H7 (cell line): ENCODE measurements around a stretch of chr2.

DNA sequence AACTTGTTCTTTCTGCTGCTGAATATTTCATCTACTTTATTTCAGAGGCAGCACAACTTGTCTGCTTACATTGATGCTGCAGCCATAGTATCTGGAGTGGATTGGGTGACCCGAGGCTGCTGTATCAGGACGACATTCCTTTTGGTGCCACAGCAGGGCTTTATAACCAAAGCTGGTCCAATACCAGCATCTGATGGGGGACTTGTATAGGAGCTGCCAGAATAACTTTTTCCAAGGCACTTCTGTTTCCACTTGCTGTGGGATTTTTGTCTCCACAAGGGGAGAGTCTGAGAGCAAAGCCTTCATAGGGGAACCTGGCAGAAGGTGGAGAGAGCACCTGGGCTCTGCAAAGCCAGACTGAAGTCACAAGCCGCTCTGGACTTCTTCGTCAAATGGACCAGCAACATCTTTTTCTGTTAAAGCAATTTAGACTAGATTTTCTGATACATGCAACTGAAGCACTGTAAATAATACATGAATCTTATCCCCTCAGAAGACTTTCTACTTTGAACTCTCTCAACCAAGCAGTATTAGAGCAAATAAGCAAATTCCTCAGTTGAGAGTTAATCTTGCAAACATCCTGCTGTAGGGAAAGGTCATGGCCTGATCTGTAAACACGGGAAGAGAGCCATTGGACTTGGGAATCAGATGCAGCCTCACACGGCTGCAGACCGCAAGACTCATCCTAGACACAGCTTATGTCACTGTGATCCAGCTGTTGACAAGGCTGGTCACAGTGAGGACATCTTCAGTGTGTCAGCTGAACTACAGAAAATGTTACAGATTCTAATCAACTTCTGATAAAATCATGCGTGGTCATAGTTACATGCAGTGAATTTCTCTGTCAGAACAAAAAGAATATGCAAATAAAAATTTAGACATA, 3.3 kb downstream of the SH3YL1 start:
- RAMPAGE, long total RNA, result no peak

- RAMPAGE, long total RNA, result no peak
Observed at GRCh38 chr2:280054-281067, 7.5 kb downstream of the ALKAL2 start.

DNA sequence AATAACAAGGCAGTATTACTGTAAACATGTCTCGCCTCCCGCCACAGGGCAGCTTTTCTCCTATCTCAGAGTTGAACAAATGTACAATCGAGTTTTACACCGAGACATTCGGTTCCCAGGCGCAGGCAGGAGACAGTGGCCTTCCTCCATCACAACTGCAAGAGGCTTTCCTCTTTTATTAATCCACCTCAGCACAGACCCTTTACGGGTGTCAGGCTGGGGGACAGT, 25.6 kb upstream of the TMEM18 start:
- RAMPAGE, long total RNA, result no peak

GRCh38 chr2:741632-742165, 64.5 kb upstream of the TMEM18 start:
- RAMPAGE, long total RNA, result no peak

- RAMPAGE, long total RNA, result no peak
Observed at GRCh38 chr2:893190-893737, 57.4 kb upstream of the SNTG2 start.

DNA sequence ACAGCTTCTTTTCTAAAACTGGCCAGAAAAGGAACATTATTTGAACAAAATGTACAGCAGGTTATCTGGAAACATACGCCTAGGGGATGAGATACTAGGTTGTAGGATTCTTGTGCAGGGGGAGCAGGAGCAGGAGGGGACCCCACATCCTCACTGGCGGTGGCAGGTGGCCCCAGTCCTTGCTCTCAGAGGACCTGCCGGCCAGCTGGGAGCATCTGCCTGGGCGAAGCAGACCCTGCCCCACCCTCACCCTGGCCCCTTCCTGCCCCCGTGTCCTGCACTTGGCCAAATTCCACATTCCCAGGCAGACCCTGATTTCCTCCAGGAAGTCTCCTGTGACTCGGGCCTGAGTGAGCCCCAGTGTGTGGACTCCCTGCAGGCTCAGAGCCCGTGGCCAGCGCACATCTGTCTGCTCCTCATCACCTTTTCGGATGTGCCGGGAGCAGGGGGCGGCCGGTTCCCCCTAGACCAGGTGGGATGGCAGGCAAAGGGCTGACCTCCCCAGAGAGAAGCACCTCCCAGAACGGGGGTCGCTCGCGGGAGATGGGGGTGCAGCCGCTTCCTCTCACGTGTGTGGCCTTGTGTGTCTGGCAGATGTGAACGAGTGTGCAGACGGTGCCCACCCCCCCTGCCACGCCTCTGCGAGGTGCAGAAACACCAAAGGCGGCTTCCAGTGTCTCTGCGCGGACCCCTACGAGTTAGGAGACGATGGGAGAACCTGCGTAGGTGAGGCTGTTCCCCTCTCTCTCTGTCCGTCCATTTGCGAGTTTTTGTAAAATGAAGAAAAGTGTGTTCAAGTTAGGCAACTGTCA, 90.3 kb downstream of the TPO start:
- RAMPAGE, long total RNA, result no peak

- RAMPAGE, long total RNA, result no peak
Observed at GRCh38 chr2:1541754-1542401, 128.6 kb downstream of the TPO start.

GRCh38 chr2:1675486-1676041, 68.8 kb downstream of the PXDN start:
- RAMPAGE, long total RNA, result no peak

DNA sequence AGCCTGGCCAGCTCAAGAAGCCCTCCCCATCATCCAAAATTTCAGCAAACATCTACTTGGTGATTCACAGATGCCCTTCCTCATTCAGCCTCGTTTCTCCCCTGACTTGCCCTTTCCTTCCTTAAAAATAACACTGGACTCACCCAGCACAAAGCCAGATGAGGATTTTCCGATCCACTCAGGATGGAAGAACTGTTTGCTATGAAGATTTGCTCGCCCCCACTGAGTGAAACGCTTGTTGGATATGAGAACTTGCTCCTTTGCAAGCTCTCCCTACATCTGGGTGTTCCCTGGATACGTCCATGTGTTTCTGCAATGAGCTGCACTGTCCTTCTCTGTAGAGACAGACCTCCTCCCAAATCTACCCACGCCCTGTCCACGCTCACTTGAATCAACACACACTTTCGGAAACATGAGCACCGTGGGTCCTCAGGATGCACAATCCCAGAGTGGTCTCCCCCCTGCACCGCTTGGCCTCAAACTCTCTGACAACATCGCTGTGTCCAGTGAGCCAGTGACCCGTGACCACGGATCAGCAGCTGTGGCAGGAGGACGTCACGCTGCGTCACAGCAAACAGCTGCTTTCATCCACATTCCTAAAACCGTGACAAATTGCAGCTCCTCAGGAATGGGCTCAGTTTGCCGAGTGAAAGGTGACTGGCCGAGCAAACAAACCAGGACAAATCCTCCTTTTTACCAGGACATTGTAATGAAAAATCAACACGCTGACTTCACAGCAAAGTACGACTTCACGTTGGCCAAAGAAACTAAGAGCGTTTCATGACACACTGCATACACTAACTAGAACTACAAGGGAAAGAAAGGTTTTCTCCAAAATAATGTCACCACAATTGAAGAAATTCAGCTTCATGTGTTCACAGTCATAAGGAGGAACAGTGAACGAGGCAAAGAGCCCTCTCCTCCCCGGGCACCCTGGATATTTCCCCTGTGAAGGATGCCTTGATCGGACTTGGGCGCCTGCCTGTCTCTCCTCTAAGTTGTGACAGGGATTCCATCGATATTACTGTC, 57.7 kb downstream of the PXDN start:
- RAMPAGE, long total RNA, result no peak

GRCh38 chr2:1717059-1717780, 27.1 kb downstream of the PXDN start:
- RAMPAGE, long total RNA, result no peak

- RAMPAGE, long total RNA, result no peak
Observed at GRCh38 chr2:1743842-1744141, 523 bp downstream of the PXDN start.

DNA sequence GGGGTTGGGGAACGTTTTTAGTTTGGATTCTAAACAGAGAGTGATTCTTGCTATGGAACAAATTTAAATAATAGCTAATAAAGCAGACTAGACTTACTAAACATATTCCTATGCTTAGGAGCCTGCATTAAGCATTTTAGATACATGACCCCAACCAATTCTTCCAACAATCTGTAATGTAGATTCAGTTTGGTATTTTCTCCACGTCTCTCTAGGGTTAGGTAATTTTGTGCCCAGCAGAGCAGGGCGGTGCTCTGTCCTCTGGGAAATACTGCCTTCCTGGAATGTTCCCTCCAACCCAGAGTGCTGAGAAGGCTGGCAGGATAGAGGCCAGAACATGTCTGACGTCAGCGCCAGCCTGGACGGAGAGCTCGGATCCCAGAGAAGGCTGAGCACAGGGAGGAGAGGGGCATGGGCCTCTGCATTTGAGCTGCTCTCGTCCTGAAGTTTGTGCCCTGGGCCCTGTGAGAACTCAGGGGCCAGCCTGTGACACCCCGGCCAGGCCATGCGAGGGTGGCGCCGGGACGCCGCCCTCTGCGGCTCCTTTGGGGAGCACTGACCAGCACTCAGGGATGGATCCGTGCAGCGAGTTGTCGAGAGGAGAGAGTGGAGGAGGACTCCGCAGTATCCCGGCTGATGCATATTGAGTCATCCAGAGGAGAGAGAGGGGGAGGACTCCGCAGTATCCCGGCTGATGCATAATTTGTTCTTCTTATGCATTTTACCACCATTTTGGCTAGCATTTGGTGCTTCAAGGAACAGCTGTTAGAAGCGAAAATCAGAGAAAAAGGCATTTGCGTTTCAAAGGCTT, 80.0 kb upstream of the PXDN start:
- RAMPAGE, long total RNA, result no peak

DNA sequence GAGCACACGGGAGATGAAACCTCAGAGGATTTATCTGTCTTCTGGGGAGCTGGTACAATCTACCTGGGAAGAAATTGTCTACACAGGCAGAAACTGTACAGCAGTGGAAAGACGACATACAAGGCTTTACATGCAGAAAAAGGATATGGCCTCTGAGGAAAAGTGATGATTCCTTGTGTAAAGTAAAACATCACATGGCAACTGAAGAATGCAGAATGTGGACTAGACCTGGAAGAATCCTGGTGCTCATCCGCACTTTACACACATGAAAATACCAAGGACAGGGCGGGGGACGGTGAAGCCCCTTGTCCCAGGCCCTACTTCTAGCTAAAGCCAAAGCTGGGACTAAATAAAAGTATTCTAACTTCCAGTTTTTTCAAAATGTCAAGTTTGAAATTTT, 215.8 kb upstream of the PXDN start:
- RAMPAGE, long total RNA, result no peak

DNA sequence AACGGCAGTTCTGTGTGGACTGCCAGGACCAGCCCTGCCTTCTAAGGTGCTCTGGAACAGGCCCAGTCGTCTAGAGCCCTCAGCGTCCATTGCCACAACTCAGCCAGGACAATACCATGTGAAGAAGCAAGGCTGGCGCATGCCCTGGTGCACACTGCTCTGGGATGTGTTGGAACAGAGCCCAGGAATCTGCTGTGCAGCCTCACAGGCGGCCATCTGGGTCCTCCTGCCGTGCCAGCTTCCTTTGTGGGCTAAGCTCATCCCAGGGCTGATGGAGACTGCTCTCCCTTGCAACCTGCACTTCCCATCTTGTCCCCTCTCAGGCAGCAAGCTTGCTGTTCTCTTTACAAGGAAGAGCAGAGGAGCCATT, 246.4 kb upstream of the PXDN start:
- RAMPAGE, long total RNA, result no peak

- RAMPAGE, long total RNA, result no peak
Observed at GRCh38 chr2:2507444-2507871, 176.4 kb upstream of the MYT1L start.

- RAMPAGE, long total RNA, result no peak
Observed at GRCh38 chr2:3044981-3045292, 332.7 kb downstream of the EIPR1 start.

DNA sequence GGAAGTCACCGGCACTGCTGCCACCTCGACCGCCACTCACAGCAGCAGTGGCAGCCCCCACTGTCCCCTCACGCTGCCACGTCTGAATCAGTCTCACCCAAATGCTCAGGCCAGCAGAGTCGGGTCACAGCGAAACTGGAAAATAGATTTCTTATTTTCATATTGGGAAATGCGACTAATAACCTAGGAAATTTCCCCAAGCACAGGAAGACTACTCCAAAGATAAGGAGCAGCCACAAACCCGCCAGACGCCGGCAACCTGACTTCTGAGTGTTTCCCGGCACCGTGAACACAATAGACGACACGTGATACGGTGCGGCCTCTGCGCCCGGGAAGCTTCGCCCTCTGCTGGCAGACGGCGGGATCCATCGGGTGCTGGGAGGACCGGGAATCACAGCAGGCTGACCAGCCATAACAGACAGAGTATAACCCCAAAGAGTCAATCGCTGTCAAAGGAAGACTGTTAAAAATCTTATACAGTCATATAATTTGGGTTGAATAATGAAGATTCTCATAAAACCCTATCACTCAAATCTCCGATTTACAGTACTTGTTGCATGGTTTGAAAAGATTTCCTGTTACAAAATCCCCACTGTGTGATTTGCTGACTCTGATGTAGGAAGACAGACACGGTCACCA, 74.1 kb downstream of the EIPR1 start:
- RAMPAGE, long total RNA, result no peak

DNA sequence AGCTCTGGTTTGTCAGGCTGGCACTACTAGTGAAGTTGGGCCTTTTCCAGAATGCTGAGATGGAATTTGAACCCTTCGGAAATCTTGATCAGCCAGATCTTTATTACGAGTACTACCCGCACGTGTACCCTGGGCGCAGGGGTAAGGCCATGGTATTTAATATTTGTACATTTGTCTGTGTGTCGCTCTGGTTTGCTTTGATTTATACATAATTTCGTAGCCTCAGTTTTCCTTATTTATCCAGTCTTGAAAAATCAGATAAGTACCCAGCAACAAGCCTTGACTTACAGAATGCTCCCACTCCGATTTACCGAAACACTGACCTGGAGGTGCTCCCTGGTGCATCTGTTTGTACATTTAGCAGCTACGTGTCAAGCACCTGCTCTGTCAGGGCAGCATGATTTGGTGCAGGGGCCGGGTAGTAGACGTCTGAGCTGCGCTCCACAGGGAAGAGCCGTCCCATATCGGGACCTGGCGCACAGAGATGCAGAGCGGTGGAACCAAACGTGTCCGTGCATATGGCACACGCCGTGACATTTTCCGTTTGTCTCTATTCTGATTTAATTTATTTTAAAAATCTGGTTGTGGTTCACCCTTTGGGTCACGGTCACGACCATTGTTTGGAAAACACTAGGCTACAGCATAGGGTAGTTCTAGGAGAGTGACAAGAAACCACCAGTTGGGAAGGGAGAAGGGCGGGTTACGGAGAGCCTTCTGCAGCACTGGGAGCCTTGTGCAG, 45.2 kb downstream of the TRAPPC12 start:
- RAMPAGE, long total RNA, result no peak

DNA sequence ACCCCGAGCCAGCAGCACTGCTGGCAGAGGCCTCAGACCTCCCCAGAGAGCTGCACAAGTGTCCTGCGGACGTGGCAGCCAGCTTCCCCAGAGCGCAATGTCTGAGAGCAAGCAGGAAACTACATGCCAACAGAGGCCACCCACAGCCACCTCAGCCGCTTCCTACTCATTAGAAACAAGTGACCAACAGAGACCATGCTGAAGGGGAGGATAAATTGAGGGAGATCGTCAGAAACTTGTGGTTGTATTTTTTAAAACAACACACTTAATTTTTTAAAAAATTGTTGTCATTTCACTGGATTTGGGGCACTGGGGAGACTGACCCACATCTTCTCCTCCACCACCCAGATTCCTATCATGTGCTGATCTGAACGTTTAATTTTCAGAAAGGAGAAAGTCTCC, 28.4 kb downstream of the ADI1 start:
- RAMPAGE, long total RNA, result no peak

- RAMPAGE, long total RNA, result no peak
Observed at GRCh38 chr2:3545656-3546422, 12.3 kb downstream of the RNASEH1 start.